Vein endothelial cell (primary cell): Measurements from ENCODE around the genes GPR84 and OR6C65.

- CAGE, long polyA plus RNA: no peak
These were observed 1.7 kb downstream of the NFE2 start for GRCh38 chr12:54298972-54299564.

- CAGE, long polyA plus RNA: no peak
These were observed 12.3 kb downstream of the GPR84 start for GRCh38 chr12:54351752-54352670.

GRCh38 chr12:54357962-54358671 lies 6.2 kb downstream of the GPR84 start:
- CAGE, long polyA plus RNA: no peak

DNA sequence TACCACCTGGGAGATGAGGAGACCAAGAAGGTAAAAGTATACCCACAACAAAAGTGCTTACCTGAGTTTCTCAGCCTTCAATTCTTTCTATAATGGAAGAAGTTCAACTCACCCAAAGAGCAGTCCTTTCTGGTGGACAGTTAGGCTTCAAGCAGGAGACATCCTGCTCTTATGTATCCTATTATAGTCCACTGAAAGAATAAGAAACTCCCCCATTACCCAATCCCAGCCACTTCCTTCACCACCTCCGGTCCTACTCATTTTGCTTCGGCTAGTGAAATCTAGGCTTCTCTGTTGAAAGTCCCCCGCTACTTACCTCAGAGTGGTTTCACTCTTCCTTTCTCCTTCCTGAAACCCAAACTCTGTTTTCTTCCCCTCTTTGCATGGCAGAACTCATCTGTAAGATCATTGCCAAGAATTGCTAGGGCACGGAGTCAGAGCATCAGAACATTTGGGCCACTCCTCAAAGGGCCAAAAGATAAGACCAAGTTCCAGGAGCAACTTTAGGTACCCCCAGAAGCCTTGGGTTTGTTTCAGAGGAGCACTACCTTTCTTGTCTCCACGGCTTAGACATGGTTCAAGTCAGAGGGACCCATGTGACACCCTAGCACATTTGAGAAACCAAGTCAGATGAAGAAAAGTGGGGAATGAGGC lies at the start of gene GPR84:
Gene GPR84, minus strand, starts transcription at position 155 of the 654 bp plus-strand sequence.
- CAGE, long polyA plus RNA: no peak

DNA sequence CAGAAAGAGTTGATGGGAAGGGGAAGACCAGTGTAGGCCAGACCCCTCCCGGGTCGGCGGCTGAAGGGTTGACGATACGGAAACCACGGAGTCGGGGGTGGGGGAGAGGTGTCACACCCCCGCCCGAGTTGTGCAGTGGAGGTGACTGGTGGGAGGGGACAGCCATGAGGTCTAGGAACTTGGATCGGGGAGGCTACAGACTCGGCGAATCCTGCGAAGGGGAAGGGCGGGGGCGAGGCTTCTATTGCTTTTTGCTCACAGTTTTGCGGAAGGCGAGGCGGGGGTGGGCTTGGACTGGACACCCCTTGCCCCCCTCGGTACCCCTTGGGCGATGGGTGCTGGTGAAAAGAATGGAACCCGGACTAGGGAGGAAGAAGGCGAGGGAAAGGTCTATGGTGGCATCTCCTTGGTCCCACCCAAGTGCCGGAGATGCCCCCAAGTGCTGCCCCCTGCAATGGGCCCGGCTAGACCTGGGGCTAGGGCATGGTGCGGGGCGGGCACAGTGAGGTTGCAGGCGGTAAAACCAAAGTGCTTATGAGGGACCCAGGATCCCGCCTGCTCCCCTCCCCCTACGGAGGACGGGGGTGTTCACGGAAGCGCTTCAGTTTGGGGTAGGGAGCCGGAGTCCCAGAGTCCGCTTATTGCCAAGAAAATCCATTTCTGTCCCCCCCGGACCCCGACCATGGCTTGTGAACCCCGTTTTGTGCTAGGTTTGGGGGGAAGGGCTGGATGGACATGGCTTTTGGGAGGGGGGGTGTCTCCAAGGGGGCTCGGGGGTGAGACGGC lies 5.1 kb upstream of the GPR84 start:
- CAGE, long polyA plus RNA: no peak

DNA sequence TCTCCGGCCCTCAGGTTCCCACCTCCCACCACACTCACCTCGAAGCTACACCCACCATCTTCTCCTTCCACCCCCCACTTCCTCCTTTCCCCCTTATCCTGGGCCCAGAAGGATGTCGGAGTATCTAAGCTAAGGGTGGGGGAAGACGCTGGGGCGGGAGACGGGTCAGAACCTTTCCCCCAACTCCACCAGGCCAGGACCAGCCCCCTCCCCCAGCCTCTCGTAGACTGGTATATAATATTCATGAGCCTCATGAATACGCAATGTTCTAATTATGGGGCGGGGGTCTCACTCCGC lies 6.1 kb upstream of the ZNF385A start:
- CAGE, long polyA plus RNA: no peak

- CAGE, long polyA plus RNA: no peak
These were observed 14.9 kb upstream of the ZNF385A start for GRCh38 chr12:54399134-54400178.

DNA sequence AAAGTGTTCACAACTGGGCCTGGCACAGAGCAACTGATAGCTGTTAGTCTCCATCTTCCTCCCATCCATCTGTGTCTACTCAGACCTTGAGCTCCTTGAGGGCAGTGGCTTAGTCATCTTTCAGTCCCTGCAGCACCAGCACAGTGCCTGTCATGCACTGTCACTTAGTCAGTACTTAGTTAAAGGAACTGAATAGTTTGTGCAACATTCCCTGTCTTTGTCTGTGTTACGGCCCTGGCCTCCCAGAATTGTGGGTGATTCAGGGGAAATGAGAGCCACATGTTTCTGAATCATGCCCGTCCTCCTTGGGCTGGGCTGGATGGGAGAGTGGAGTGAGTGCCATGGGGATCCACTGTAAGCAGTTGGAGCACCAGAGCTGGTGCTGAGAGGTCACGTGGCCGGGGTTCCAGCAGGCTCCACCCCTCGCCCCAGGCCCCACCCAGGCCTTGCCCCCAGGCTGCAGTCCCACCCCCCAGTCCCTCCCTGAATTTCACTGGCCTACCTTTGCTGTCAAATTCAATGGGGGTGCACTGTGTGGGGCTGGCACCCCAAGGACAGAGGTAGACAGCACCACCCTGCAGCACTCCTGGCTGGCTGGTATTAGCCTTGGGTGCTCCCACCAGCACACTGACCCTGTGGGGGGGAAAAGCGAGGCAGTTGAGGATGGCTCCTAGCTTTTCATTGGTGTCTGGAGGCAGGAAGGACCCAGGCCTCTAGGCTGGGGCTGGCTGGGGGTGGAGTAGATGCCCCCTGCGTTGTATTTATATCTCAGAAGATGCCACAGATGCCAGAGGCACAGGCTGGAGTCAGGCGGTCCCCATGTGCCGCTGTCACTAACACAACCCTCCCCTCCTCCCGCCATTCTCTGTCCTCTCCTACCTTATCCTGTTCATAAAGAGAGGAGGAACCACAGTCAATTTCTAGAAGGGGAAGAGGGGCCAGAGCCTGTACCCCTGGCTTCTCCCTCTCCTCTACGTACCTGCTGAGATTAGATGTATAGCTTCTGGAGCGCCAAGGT lies 7.4 kb downstream of the ITGA5 start:
- CAGE, long polyA plus RNA: no peak

DNA sequence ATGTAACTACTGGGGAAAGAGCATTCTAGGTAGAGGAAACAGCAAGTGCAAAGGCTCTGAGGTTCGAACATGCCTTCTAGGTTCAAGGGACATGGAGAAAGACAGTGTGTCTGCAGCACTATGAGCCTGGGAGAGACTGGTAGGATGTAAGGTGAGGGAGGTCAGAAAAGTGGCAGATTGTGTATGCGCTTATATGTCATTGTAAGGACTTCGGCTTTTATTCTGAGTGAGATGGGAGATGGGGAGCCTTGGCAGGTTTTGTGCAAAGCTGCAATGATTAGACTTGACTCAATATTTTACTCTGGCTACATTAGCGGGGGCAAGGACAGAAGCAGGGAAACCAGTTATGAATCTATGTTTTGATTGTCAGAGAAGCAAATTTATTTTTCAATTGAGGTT lies 24.5 kb upstream of the PDE1B start:
- CAGE, long polyA plus RNA: no peak

- CAGE, long polyA plus RNA: no peak
These were observed 13.5 kb upstream of the PPP1R1A start for GRCh38 chr12:54601878-54602525.

DNA sequence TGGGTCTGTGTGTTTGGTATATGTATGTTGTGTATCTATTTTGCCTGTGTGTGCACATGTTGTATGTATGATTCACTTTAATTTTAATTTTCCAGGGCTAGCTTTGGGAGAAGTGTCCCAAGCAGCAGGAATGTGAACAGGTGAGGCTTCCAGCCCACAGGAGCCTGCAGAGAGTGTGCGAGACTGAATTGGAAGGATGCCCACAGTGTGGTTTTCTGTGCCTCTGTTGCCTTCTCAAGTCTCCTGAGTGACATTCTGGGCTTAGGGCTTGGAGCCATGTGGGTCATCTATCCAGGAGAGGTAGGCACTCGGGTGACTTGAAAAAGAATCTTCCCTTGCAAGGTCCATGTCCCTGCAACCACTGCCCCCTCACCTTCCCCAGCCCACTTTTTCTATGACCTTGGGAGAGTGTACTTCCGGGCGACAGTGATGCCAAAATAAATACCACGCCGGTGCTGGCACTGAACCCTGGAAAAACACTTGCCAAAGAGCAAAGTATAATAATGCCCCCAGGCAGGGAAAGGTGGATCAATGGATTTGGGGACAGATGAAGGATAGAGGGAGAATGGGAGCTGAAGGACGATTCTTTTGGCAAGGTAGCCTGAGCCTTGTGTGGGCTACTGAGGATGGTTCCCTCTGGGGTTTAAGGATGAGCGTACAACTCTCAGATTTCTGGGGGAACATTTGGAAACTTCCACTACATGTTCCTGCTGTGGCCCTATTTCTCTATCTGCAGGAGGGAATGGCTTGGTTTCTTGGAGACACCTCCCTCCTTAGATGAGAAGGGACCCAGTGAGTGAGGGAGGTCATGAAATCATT lies 37.0 kb upstream of the DCD start:
- CAGE, long polyA plus RNA: no peak

GRCh38 chr12:54723559-54723758 lies 75.3 kb upstream of the DCD start:
- CAGE, long polyA plus RNA: no peak

DNA sequence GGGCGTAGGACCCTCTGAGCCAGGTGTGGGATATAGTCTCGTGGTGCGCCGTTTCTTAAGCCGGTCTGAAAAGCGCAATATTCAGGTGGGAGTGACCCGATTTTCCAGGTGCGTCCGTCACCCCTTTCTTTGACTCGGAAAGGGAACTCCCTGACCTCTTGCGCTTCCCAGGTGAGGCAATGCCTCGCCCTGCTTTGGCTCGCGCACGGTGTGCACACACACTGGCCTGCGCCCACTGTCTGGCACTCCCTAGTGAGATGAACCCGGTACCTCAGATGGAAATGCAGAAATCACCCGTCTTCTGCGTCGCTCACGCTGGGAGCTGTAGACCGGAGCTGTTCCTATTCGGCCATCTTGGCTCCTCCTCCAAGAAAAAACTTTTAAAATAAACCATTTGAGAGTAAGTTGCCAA lies 24.3 kb upstream of the OR9K2 start:
- CAGE, long polyA plus RNA: no peak

GRCh38 chr12:55166773-55167515 lies 40.7 kb downstream of the OR9K2 start:
- CAGE, long polyA plus RNA: no peak

- CAGE, long polyA plus RNA: no peak
These were observed at the start of gene OR6C65 for GRCh38 chr12:55400246-55400653. OR6C65 (plus strand) TSS chr12:55400529.

DNA sequence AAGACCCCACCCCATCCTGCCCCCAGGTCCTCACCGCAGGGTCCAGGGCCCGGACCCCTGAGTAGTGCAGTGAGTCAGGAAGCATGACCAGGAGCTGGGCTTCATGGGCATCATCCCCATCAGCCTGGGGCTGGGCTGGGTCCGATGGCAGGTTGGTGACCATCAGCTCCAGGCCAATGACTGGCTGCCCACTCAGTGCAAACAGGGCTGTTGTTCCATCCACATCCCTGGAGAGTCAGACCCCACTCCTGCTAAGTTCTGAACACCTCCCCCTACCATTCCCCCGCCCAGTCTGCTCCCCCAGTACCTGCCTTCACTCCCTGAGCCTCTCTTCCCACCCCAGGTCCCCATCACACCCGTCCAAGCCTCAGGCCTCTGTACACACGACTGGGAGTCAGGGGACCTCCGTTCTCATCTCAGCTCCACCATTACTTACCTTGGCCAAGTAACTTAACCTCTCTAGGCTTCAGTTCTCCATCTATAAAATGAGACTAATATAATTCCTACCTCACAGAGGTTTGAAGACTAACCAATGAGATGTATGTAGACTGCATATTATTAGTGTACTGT lies 12.9 kb downstream of the ITGA7 start:
- CAGE, long polyA plus RNA: no peak

DNA sequence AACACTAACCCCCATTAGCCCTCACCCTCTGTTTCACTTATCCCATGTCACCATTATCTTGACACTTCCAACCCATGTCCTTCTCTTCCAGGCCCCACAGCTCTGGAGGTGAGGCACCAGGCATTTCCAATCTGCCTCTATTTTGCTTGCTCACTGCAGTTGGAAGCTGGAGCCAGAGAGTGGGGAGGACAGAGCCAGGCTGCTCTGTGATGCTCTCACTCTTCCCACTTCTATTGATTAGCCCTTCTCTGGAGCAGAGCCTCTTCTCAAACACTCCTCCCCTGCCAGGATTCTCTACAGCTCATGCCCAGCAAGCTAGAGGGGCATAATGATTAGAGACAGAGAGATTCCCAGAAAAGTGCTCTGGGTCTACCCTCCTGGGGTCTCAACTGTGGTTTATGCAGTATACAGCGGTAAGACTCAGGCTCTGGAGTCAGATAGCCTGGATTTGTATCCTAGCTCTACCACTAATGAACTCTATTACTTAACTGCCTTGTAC lies 2.8 kb upstream of the BLOC1S1 start:
- CAGE, long polyA plus RNA: no peak

GRCh38 chr12:55722989-55723378 lies 2.8 kb downstream of the RDH5 start:
- CAGE, long polyA plus RNA: no peak

DNA sequence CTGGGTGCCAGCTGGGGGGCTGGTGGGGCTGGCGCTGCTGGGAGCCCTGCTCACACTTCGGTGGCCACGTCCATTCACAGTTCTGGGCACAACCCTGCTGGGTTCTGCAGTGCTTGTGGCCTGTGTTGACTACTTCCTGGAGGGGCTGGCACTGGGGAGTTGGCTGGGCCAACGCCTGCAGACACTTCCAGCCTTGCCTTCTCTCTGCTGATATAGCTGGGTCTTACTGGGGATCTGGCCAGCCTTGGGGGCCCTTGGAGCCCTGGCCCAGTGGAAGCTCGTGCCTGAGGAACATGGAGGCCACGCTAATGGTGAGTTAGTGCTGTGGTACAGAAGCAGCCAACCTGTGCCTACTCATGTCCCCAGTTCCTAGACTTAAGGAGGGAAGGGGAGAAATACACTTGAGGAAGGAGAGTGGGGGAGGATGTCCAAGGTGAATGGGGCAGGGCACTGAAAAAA lies 3.9 kb upstream of the DNAJC14 start:
- CAGE, long polyA plus RNA: no peak

GRCh38 chr12:55835622-55836458 lies 6.5 kb upstream of the DNAJC14 start:
- CAGE, long polyA plus RNA: no peak